ENCODE measurements around the genes AMOT and SLC25A5.

DNA sequence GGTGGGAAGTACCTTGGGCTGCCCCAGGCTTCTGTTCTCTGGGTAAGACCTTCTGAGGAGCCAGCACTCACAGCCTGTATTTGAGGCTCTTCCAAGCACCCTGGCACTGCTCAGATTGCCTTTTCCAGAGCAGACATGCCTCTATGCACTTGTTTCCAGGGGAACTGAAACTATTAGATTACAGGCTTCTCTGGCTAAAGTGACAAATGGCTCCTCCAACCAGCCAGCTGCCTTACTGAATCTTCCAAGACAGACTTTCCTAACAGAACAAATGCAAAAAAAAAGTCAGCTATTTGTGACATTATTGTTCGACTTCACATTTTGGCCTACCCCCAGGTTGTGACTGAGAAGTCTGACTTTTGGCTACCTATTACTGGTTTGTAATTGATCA, 111.4 kb upstream of the ACSL4 start:
- PRO-cap = no peak

DNA sequence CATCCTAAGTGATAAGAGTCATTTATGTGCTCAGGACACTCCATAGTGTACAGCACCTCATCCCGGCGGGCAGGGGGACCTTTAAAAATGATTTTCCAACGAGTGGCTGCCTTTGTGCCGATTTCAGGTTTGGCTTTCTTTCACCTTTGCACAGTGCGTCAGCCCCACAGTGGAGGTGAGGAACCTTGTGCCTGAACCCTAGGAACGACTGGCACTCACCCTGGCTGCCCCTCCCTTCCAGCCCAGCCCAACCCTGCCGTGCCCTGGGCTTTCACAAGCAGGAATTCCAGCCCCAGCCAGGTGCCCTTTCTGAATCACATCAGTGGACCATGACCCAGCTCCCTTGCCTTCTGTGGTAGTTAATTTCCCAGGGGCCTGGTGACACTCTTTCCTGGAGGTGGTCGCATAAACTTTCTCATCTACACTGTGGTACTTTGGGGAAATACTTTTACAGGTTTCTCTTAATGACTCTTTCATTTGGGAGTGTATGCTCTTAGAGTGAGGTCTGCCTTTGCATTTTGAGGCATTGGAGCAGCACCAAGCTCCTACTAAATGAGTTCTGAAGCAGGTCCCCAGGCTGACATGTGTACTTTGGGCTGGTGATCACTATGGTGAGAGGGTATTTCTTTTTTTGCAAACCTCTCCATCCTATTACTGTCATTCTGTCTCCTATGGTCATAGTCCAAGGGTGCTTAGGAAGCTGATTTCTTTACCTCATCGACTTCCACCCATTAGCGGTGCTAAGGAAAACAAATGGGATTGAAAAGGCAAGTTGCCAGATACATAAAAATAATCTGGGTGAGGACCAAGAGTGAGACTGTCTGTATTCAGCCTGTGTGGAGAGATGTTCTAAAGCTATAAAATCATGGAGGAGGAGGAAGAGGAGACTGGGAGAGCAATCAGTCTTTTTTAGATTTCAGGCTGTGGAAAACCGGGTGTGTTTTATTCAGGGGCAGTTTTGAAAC, 1.6 kb downstream of the TMEM164 start:
- PRO-cap = unidirectional peak, minus-strand start at position 131 of the sequence

DNA sequence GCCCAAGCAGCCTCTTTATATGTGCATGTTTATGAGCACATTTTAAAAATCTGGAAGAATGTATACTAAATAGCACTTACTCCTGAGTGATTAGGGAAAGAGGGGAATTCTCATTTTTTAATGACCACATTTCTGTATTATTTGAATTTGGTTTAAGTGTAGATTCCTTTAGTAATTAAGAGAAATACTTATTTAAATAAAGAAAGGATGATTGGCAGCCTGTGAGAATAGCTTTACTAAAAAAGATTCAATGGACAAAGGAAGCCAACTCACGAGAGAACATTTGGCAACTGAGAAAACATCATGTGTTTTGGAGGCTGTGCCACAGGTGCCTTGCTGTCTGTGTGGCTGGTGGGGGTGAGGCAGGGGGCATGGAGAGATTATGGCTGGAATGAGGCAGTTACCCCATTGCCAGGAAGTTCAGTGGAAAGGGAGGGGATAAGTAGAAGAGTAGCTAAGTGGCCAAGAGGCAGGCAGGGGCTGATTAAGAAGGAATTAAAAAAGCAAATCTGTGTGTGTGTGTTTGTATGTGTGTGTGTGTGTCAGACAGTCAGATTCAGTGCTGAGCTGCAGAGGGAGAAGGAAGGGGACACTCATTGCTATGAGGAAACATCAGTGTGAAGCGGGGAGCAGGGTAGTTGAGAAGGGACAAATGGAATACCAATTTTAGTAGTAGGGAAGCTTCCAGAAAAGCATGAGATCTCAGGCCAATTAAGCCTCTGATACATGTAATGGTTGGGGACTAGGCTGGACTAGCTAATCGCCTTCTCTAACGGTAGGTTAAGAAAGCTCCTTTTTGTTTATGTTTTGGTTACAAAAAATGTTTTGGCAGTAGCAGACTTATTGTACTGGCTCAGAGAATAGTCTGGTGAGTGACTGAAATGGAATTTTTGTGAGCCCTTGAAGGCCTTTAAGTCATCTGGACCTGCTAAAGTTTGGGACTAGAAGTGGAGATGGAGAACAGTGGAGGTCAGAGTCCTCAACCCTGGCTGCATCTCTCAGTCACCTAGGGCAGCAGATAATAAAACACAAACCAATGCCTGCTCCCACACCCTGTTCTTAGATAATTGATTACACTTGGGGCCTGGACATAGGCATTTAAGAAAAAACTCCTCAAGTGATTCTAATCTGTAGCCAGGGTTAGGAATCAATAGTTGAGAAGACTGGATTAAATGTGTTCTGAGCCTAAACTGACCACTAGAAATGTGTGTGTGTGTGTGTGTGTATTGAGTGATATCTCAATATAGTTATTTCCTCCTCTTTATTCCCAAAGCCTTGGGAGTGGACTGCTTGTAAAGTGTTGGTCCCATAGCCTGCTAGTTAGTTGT, 18.5 kb downstream of the TMEM164 start:
- PRO-cap = no peak

- PRO-cap = no peak
Observed at GRCh38 chrX:110163359-110164208, 154.3 kb downstream of the AMMECR1 start.

DNA sequence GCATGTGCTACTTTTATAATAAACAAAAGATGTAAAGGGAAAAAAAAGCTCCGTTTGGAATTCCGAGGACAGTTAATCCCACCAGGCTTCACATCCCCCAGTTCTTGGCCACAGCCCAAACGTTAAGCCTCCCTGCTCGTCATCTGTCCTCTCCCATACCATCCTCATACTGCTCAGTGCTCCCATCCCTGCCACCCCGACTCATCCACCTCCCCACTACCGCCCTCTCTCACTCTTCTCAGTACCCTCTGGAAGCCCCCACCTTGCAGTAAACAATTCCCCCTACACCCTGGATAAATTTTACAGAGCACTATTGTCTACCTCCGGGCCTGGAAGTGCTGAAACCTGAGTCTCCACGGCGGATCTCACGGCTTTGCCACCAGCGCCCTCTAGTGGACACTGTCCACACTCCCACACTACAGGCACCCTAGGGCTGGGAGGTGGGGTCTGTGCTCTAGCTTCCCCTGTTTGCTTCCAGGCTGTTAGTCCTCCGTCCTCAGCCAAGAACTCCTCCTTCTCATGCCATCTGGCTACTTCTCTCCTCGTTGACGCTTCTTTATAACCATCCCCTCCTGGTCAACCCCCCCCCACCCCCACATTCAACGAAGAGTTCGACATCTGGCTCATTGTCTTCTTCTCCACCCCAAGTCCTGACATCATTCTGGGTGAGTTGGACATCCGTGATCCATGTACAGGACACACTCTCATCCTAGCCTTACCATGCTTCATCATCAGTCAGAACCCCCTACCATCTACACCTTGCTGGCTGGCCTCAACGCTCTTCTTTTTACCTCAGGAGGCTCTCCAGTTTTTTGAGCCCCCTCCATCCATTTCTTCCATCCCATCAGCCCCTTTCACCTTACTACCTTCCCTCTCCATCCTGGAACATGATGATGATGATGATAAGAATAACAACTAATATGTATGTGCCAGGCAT, 54.6 kb downstream of the RTL9 start:
- PRO-cap = no peak

DNA sequence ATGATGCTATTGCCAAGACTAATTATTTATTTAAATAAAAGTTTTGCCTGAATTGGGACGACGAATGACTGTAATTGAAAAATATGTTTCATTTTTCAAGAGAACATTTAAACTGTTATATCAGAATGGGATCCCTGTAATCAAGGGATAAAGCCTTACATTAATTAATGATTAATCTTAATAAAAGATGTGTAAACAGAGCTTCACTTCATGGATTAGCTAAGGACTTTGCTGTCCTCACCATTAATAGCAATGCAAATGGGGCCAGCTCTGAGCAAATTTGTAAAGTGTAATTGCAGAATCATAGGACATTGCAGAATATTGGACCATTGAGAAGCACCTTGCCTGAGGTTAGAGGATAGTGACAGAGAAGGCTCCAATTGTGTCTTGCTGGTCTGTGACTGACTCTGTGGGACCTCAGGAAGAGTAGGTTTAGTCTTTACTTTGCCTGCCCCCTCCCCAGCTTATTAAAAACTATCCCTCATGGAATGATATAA, 4.0 kb downstream of the RTL4 start:
- PRO-cap = no peak

DNA sequence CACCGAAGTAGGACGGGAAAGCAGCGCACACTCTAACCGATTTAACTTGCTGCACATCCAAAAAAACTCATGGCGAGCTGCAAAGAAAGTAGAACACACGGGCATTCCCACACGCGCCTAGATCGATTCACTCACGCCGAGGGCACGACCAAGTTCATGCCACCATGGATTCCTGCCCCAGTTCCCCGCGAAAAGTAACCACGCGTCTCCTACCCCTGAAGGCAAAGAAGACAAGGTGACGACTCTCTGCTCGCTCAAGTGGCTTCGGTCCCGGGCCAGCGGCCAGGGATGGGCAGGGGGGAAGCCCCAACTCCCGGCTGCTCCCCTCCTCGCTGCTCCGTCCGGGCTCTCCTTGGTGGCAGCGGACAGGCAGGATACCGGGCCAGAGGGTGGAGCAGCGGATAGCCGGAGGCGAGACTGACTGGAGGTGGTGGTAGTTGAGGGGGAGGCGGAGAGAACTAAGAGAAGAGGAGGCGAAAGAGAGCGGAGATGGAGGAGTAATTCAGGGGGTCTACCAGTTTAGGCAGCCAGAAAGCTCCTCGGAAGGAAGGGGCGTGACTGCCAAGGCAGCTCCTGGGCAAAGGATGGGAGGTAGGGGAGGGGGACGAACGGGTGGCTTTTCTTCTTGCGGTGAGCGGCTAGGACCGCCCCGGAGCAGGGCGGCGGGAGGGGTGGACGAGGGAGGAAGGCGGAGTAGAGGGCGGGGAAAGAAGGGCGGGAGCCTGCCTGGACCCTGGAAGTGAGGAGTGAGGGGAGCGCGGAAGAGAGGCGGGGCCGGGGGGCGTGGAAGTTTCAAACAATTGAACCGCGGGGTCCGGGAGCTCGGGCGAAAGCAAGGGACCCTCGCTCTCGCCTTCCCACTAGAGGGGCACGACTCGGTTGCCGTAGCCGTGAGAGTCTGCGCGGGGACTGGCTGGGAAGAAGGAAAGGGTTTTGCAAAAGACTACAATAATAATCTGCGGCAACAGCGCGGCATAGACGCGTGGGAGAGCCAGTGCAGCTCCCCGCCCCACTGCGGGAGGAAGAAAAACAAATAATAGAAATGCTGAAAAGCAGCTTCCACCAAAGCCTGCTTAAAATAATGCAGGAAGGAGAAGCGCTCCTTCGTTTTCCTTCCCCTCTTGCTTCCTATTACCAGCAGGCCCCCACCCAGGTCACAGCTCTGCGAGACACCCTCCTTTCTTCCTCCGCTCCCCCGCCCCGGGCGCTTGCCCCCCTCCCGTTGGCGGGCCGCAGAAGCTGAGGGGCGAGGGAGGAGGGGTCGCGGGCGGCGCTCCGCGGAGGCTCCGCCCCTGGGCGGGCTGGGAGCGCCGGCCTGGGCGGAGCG, at the start of gene AMOT:
Gene AMOT (minus strand): TSS at position 593 of the 1,327 bp plus-strand sequence.
- PRO-cap = bidirectional peak, plus-strand start at position 382 of the sequence, minus-strand start at position 349 of the sequence; bidirectional peak, plus-strand start at position 803 of the sequence, minus-strand start at position 586 of the sequence; bidirectional peak, plus-strand start at position 1,076 of the sequence, minus-strand start at position 911 of the sequence; bidirectional peak, plus-strand start outside the sequence, minus-strand start at position 1,241 of the sequence

DNA sequence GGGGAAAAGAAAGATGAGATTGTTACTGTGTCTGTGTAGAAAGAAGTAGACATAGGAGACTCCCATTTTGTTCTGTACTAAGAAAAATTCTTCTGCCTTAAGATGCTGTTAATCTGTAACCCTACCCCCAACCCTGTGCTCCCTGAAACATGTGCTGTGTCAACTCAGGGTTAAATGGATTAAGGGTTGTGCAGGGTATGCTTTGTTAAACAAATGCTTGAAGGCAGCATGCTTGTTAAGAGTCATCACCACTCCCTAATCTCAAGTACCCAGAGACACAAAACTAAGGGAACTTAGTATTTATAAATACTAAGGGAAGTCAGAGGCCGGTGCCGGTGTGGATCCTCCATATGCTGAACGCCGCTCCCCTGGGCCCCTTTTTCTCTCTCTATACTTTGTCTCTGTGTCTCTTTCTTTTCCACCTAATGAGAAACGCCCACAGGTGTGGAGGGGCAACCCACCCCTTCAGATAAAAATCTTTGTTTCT, 593.2 kb upstream of the HTR2C start:
- PRO-cap = no peak

DNA sequence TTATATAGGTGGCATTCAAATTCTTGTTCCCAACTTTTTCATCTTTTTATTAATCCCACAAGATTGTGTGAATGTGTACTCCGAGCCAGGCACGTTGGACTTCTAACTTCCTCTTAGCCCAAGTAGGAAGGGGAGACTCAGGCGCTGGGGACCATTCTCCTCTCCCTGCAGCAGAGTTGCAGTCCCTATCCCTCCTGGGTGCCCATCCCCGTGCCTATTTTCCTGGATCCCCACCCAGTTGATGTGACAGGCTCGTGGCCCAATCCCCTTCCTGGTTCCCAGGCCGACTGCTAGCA, 222 bp upstream of the PLS3 start:
- PRO-cap = bidirectional peak, plus-strand start outside the sequence, minus-strand start at position 204 of the sequence

DNA sequence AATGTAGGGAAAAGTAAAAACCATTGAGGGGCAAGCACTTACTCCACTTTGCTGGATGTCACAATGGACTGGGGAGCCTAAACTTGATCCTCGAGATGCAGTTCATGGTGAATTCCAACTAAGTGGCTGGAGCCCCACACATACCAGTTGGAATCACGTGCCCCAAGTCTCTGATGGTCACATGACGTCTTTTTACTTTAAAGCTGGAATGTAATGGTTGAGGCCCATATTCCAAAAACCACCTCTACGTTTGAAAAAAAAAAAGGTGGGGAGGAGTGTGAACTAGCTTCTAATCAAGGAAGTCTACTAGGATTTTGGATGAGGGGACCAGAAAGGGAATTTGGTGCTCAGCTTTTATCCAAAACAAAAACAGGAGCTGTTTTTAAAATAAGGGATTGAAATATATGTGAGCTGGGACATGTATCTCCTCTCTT, 1.6 kb downstream of the PLS3 start:
- PRO-cap = no peak

- PRO-cap = no peak
Observed at GRCh38 chrX:115649636-115650325, 88.8 kb downstream of the PLS3 start.

- PRO-cap = no peak
Observed at GRCh38 chrX:115725427-115726064, 164.6 kb downstream of the PLS3 start.

GRCh38 chrX:115892103-115892545, 278.4 kb upstream of the AGTR2 start:
- PRO-cap = unidirectional peak, plus-strand start at chrX:115892396

GRCh38 chrX:115933085-115933929, 237.2 kb upstream of the AGTR2 start:
- PRO-cap = no peak

DNA sequence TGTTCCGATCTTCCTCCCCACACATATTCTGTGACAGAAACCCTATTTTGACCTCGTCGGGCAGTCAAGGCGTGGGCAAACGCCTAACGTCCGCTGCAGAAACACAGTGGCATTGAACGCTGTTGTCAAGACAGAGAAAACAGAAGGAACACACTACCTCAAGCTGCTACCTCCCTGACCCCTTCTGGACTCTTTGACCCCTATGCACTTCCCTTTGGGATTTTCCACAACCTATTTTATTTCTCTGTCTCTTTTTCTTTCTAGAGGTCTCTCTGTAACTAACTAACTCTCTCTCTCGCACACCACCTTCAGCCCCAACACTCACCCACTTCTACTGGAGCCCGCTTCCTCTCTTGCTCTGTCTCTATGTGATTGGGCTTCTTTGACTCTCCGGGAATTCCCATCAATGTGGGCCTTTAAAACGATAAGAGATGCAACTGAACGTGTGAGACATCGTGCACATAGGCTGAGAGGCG, 219.5 kb upstream of the AGTR2 start:
- PRO-cap = no peak

GRCh38 chrX:118436532-118437162, 59.0 kb upstream of the DOCK11 start:
- PRO-cap = no peak

- PRO-cap = no peak
Observed at GRCh38 chrX:118530439-118530882, 34.8 kb downstream of the DOCK11 start.

DNA sequence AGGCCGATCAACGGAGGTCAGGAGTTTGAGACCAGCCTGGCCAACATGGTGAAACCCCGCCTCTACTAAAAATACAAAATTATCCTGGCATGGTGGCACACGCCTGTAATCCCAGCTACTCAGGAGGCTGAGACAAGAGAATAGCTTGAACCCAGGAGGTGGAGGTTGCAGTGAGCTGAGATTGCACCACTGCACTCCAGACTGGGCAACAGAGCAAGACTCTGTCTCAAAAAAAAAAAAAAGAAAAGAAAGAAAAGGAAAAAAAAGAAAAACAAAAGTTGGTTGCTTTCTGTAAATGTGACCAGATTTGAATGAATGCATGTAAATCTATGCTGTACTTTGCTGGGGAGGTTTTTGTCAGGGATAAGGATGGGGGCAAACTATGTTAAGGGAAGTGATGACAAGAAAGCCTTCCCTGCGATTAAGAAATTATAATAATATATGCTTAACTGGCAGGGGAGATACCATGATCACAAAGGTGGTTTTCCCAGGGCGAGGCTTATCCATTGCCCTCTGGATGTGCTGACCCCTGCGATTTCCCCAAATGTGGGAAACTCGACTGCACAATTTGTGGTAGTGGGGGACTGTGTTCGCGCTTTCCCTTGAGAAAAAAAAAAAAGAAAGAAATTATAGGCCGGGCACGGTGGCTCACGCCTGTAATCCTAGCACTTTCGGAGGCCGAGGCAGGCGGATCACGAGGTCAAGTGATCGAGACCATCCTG, 24.3 kb downstream of the SLC25A43 start:
- PRO-cap = no peak

DNA sequence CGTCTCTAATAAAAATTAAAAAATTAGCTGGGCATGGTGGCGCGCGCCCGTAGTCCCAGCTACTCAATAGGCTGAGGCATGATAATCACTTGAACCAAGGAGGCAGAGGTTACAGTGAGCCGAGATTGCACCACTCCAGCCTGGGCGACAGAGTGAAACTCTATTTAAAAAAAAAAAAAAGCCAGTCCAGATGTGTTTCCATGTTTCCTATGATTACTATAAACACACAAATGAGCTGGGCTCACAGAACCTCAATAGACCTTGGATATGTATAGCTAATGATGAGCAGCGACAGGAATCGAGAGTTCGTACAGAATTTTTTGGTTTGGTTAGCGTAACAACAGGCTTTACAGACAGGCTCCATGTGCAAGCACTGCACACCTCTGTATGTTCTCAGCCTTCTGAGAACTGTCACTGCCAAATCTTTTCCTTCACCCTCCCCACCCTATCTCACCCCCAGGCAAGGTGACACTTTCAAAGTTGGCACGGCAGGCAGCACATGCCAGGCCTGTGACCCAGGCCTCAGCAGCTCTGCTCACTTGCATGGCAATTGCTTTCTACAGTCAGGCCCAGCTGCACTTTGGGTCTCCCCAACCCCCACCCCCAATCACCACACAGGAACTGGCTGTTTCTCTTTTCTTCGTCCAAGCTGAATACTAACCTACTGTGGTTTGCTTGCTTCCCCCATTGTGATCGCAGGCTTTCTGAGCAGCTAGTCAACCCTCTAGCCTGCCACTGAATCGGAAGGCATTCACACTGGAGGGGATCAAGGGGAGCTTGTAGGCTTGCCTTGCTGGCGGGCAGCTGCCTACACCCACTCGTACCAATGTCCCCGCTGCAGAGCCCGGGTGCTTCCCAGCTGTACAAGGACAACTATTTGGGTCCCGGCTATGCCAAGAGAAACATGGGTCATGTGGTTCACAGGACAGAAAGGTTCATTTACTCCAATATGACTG, 27.8 kb downstream of the SLC25A43 start:
- PRO-cap = no peak

- PRO-cap = bidirectional peak, plus-strand start at chrX:119468445, minus-strand start at chrX:119468249; unidirectional peak, plus-strand start at chrX:119468658
Observed at GRCh38 chrX:119468017-119468948, at the start of gene SLC25A5. SLC25A5 (plus strand) TSS chrX:119468444.